Measurements from ENCODE around the genes IFI27L2 and SERPINA9.

DNA sequence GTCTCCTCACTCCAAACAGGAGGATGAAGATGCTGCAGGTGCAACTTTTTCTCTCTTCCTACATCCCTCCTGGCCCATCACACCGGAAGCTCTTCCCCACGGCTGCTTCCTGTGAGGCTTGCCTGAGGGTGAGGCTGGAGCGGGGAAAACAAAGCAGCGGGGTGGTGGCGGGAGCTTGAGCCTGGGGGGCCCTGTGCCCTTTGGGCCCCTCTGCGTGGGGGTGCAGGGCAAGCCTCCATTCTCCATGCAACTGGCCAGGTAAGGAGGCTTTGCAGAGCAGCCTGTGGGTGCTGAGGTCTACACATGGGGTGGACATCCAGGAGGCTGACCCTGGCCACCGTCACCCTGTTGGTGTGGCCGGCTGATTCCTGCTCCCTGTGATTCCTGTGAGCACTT lies 70.7 kb downstream of the PRIMA1 start:
- RRBS = 65% methylated on average over 1 of the region's 8 CpGs

- RRBS = 88% methylated on average over 7 of the region's 11 CpGs
Measured at GRCh38 chr14:93824533-93824777, 36.2 kb upstream of the PRIMA1 start.

- RRBS = no CpG with 5 or more reads among the region's 14 CpGs
Measured at GRCh38 chr14:93959212-93959897, 17.0 kb downstream of the ASB2 start.

- RRBS = no CpG with 5 or more reads among the region's 6 CpGs
Measured at GRCh38 chr14:93978138-93978735, 1.9 kb upstream of the ASB2 start.

- RRBS = no CpG with 5 or more reads among the region's 5 CpGs
Measured at GRCh38 chr14:94056484-94057157, 24.4 kb downstream of the DDX24 start.

DNA sequence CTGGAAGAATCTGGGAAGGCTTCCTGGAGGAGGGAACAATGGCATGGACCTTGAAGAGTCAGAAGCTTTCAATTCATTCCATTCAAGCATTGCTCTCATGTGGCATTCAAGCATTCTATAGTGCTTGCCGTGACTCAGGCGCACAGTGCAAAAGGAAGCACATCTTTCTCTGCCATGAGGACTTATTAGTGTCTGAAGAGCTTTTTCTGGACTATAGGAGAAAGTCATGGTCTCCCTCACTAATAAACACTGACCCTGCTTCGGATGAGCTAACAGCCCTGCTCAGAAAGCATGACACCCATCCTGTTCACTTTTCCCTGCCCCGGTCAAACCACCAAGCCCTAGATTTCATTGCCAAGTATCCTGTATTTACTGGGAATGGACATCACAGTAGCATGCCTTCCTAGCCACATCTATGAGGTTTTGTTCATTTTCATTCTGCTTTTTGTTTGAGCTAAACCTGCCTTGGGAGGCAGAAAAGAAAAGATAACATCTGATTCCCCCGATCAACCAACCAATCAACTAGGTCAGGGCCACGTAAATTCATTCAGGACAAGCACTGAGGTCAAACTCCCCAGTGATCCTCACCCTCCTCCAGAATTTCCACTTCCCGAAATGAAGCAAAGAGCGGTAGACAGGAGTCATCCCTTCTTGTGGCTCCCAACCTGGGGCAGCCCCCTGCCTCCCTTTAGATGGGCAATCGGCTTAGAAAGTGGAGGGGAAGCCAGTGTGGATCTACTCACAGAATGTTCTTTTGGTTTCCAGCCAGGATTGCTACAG lies 15.1 kb downstream of the IFI27L2 start:
- RRBS = no CpG with 5 or more reads among the region's 9 CpGs

- RRBS = 0% methylated on average over 1 of the region's 35 CpGs
Measured at GRCh38 chr14:94128900-94129898, at the start of gene IFI27L2. Gene IFI27L2, minus strand, starts transcription at chr14:94129604.

- RRBS = no CpG with 5 or more reads among the region's 6 CpGs
Measured at GRCh38 chr14:94312606-94313367, 10.3 kb downstream of the SERPINA6 start.

DNA sequence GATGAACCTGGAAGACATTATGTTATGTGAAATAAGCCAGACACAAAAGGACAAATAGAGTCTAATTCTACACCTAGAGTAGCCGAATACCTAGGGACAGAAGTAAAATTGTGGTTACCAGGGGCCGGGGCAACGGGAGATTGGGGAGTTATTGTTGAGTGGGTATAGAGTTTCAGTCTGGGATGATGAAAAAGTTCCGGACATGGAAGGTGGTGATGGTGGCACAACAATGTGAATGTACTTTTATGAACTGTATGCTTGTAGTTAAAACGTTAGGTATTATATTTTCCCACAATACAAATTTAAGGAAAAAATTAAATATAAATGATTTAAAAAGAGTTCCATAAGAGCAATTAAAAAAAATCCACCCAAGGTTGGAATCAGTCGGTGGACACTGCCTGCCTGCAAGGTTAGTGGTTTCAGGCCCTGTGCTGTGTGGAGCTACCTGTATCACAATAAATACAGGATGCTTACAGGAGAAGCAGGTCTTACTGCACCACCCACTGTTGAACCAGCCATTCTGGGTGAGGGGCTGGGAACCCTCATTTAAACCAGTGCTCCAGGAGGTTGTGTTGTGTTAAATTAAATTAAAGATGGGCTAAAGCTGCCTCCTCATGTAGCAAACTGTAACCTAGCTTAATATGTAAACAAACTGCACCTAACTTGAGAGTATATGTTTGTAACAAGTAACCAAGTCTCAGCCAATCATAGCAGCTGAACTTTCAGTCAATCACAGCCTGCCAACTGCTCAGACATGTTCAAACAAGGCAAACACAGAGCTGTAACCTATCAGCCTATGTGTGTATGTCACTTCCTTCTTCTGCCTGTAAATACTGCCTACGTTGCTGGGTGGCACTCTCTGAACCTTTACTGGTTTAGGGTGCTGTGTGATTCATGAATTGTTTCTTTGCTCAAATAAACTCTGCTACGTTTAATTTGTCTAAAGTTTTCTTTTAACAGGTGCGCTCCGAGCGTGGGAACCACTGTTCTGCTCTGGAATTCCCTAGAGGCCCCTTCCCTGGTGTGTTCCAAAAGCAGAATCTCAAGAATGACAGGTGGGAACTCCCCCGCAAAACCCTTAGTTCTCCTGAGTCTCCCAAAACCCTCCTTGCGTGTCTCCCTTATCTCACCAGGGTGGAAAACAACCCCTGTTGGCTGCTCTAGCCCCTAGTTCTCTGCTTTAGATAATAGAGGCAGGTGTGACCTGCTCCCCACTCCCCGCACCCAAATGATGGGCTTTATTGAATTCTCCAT lies 3.0 kb downstream of the SERPINA6 start:
- RRBS = no CpG with 5 or more reads among the region's 14 CpGs

- RRBS = no CpG with 5 or more reads among the region's 5 CpGs
Measured at GRCh38 chr14:94321261-94322097, 1.7 kb downstream of the SERPINA6 start.

- RRBS = no CpG with 5 or more reads among the region's 9 CpGs
Measured at GRCh38 chr14:94322496-94323098, 539 bp downstream of the SERPINA6 start.

DNA sequence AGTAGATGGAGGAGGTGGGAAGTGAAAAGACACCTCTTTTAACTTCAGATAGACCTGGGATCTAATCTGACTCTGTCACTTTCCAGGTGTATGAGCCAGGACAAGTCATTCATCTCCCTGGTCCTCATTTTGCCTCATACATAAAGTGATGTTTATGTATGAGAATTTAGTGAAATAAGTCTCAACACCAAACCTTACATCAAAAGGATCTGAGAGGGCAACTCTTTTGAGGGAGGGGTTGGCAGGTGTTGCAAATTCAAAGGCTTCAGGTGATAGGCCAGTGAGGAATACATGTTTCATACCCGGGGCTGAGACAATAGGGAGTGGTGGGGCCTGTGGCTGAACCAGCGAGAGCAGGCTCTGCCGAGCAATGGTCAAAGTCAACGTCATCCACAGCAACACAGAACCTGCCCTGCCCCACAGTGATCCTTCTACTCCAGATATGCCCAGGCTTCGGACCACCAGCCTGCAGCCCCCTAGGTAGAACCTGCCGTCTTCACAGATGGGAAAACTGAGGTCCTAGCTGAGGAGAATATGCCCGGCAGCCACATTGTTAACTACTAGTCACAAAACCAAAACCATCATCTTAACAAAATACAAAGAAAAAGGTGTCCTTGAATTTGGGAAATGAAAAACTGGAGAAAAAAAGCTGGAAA lies 4.1 kb downstream of the SERPINA1 start:
- RRBS = no CpG with 5 or more reads among the region's 7 CpGs

- RRBS = no CpG with 5 or more reads among the region's 3 CpGs
Measured at GRCh38 chr14:94476017-94476728, at the start of gene SERPINA9. Gene SERPINA9, minus strand, starts transcription at chr14:94476197.

GRCh38 chr14:94542281-94542866 lies 18.9 kb upstream of the SERPINA4 start:
- RRBS = 25% methylated on average over 2 of the region's 12 CpGs

DNA sequence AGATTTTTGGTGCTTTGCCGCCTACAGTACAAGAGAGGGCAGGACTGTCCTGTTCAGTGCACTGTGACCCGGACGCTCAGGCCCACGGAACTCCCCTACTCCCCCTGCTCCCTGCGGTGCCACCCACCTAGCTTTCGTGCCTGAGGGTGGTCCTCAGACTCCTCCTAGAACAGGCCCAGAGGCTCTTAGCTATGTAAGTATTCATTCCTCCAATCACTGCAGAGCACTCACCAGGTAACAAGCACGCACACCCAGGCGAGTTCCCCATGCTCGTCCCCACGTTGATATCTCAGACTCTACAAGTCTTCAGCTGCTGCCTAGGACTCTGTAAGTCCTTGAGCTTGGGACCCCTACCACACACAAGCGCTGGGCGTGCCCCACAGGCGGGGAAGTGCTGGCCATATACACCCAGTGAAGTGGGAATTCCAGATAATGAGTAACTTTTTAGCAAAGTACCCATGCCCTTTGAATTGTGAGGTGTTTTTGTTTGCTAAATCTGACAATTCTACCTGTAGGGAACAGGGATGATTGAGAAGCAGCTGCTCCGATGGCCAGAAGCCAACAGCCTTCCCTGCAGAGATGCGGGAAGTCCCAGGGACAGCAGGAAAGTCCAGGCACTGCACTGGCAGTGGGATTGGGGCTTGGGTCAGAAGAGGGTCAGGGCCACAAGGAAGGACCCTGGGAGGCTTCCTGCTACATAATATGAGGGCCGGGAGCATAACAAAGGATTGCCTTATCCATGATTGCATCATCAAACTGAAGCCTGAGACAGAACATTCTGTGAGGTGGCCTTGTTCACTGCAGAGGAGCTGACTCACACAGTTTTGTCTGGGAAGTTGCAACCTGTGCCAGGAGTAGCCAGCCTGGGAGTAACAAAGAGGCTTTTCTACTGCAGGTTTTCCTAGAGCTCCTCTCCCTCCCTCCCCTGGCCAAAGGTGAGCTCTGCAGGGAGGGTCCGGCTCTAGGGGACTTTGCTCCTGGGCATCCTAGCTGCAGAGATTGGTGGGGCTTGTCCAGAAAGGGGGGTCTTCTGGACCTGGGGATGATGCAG lies 13.3 kb upstream of the SERPINA3 start:
- RRBS = no CpG with 5 or more reads among the region's 17 CpGs

GRCh38 chr14:94612635-94613232 lies 543 bp downstream of the SERPINA3 start:
- RRBS = no CpG with 5 or more reads among the region's 3 CpGs

GRCh38 chr14:94613561-94614145 lies 1.5 kb downstream of the SERPINA3 start:
- RRBS = no CpG with 5 or more reads among the region's 8 CpGs

DNA sequence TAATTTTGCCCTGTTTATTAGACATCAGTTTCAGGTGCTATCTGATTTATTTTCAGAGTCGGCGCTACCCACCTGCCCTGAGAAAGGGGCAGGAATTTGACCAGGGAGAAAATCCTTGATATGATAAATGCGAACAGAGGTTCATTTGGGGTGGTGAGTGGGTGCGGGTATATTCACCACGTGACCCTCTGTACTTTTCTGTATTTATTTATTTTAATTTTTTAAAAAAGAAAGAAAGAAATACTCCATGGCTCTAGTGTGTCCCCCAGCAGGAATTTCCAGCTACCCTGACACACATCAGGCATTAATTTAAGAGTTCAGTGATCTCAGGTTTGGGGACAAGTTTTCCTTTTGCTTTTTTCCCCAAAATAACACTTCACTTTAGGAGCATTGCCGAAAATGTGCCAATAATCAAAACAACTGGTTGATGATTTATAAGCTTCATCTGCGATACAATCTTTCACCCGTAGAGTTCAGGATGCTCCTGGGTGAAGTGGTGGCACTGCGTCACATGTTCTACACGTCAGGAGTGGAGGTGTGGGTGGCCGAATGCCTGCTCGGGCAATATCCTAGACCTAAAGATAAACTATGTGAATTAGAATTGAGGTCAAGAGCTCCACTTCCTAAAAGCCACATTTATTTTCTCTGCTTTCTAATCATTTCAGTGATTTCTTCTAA lies 70.8 kb upstream of the DICER1 start:
- RRBS = no CpG with 5 or more reads among the region's 12 CpGs

DNA sequence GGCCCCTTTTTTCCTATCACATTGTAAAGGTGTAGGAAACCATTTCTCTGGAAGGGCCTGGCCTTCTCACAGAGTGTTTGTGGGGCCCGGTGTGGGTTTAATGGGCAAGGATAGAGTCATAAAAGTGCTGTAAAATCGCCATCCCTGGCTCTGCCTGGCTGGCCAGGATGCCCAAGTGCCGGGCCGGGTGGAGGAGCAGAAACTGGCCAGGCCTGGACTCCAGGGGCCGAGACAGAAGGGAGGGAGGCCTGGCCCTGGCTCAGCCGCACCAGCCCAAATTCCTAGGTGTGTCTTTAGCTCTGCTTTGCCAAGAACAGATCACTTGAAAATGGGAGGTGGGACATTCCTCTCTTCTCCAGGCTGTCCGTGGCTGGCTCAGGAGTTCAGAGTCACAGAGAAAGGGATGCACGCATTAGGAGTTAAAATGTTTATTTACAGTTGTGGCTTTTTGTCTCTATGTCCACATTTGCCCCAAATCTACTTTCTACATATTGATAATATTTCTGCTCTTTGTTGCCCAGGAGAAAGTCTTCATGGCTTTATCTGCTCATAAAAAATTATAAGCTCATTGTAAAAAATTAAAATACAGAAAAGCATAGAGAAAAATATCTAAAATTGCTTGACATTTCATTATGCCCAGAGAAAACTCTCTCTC lies 77.3 kb upstream of the DICER1 start:
- RRBS = 95% methylated on average over 2 of the region's 8 CpGs

All from non-pigmented ciliary epithelial cell (primary cell).